ENCODE measurements around the gene AKAP11.

- PRO-cap, result unidirectional peak, minus-strand start at chr13:40485659; bidirectional peak, plus-strand start at chr13:40486053, minus-strand start at chr13:40485764
Measured at GRCh38 chr13:40485530-40486204, 180.8 kb downstream of the FOXO1 start.

GRCh38 chr13:40589142-40590082 is 77.0 kb downstream of the FOXO1 start:
- PRO-cap, result no peak

DNA sequence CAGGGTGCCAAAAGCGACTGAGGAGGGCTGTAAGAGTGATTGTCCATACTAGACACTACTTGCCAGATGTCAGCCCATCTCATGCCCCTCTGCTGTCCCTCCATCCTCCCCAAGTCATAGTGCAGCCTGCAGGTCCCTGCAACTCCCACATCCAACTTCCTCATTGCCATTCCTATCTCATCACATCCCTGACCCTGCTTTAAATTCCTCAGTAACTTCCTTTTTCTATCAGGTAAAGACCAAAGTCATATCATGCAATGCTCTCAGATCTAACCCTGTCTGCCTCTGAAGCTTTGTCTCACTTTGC is 59.8 kb downstream of the FOXO1 start:
- PRO-cap, result no peak

GRCh38 chr13:40628461-40629064 is 37.9 kb downstream of the FOXO1 start:
- PRO-cap, result no peak

GRCh38 chr13:40734612-40735115 is 36.3 kb downstream of the MRPS31 start:
- PRO-cap, result no peak

GRCh38 chr13:40780662-40781327 is 8.6 kb upstream of the SLC25A15 start:
- PRO-cap, result no peak

DNA sequence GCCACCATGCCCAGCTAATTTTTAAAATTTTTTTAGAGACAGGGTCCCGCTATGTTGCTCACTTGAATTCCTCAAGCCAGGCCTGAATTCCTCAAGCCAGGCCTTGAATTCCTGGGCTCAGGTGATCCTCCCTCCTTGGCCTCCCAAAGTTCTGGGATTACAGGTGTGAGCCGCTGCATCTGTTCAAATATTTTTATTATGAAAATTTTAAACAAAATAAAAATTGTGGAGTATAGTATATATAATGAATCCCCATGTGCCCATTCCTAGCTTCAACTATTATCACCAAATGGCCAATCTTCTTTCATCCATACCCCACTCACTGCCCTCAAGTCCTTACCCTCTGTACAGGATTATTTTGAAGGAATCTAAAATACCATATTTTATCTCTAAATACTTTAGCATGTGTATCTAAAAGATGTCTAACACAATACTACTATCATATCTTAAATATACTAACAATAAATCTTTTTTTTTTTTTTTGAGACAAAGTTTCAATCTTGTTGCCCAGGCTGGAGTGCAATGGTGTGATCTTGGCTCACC is 66.5 kb downstream of the ELF1 start:
- PRO-cap, result no peak

- PRO-cap, result no peak
Measured at GRCh38 chr13:40967514-40967961, 51.6 kb downstream of the ELF1 start.

DNA sequence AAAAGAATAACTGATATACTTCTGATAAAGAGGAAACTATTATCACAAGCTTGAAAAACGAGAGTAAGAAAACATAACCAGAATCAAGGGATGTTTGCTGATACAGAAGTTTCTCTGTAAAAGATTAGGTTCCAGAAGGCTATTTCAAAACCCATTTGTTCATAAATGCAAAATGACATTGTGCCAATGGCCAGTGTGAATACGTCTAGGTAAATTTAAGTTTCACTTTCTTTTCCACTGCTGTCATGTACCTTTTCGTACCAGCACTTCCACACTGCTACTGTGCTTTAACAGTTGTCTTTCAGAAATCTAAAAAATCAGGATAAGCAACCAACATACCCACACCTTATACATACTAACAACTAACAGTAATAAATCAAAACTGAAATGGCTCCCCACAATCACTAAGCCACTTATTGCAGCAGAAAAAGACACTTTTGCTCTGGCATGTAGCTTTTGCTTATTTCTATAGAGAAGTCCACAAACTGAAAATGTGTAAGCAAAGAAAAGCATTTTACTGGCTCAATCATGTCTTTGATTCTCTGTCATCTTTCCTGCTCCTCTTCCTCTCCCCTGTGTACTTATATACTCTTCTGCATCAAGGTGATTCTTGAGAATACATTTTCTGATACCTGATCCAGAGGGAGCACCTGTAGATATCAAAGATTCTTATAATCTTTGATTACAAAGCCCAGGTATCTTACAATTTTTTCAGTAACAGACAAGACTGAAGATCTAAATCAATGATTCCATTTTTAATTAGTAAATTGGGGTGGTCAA is 34.3 kb downstream of the ELF1 start:
- PRO-cap, result bidirectional peak, plus-strand start at position 266 of the sequence, minus-strand start at position 116 of the sequence

DNA sequence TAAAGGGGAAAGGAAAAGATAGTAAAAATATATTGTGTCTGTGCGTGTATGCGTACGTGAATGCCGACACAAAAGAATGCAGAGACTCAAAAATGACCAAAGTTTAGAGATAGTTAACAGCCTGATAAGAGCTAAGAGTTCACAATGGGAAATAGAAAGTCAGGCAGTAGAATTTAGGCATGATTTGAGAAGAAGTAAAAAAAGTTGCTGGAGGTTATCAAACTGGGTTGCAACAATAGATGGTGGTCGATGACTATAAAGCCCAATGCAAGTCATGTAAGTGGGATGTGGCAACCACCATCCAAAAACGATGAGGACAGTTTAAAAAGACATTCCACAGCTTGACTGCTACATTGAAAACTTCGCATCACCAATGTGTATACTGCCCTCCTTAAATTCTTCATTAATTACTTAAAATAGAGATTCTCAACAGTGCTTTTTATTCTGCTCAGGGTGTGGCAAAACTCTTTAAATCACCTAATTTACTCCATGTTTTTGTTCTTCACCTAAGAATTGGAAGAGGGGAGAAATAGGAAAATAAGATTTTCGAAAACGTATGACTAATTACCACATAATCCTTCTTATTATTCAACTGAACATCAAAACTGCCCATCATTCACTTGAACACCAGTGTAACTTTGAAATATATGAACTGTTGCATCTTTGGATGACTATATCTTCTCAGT is 19.6 kb downstream of the ELF1 start:
- PRO-cap, result no peak

GRCh38 chr13:41001379-41002256 is 17.5 kb downstream of the ELF1 start:
- PRO-cap, result no peak

DNA sequence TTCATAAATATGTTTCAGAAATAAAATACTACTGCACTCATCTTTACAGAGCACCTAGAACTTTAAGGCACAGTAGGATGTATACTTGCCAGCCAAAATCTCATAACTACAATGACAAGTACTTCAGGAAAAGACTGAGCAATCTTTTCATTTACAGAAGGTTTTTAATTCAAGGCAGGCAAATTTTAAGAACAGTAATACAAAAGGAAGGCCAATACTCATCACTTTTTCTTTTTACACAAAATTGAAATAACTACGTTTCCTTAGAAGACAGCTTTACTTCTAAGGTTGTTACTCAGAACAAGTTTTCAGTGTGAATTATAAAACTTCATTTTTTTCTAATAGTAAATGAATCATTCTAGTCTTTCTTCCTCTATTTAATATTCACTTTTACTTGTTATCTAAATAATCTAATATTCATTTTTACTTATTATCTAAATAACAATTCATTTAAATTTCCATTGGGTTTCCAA is 884 bp downstream of the ELF1 start:
- PRO-cap, result unidirectional peak, plus-strand start at position 91 of the sequence; unidirectional peak, minus-strand start at position 102 of the sequence

DNA sequence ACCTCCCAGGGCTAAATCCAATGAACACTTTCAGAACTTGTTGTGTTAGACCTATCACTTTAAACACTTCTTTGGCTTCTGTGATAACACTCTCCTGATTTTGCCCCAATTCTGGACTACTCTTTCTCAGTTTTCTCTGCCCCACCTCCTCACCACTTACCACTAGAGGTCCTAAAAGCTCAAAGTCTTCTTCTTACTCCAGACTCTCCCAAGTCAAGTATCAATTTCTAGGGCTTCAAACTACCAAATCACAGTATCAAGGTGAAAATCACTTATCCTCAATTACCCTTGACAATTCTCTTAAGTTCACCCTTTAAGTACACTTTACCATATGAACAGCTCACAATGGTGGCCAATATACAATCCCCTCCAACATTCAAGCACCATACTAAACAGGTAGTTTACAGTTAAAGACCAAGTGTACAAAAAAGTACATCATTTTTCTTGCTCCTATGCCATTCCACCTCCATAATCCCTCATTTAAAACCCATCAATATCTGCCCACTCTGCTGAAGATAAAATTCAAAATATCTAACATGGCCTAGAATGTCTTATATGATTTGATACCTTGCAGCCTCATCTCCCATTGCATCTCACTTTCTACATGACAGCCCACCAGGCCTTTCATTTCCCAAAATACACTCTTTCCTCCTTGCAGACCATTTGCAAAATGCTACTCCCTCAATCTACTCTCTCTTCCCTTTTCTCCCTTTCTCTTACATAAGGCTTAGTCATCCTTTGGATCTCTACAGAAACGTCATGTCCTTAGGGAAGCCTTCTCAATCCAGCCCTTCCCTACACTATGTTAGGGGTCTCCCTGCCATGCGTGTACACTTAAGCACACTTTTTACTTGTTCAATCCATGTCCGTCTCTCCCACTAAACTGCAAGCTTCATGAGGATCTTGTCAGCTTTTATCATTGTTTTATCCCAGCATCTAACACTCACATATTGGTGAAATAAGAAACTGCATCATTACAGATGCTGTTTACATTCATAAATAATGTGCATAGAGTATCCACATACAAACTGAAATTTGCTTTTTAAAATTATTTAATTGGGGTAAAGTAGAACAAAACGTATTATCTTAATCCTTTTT is 12.0 kb upstream of the WBP4 start:
- PRO-cap, result no peak

- PRO-cap, result no peak
Measured at GRCh38 chr13:41057847-41058732, 3.2 kb upstream of the WBP4 start.

DNA sequence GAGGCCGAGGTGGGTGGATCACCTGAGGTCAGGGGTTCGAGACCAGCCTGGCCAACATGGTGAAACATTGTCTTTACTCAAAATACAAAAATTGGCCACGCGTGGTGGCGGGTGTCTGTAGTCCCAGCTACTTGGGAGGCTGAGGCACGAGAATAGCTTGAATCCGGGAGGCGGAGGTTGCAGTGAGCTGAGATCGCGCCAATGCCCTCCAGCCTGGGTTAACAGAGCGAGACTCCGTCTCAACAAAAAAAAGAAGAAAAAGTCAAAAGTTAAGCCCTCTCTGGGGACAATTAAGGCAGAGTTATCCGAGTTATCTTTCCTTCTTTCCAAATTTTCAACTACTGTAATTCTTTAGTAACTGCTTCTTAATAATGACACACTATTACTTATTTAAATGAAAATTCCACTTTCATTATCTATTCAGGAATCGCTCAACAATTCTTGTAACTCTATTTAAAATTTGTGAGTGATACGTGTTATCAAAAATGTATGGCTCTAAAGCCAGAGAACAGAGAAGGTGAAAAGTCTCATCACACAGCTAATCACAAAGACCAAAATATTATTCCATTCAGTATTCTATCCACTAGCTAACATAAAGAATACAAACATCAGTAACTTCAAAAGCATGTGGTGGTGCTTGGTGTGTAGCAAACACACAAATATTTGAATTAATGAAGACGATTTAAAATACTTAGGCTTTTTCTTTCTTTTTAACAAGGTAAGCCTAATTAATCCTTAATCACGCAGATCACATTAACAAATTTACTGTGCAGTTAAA is 2.4 kb upstream of the WBP4 start:
- PRO-cap, result no peak

- PRO-cap, result bidirectional peak, plus-strand start at chr13:41464559, minus-strand start at chr13:41464353
Measured at GRCh38 chr13:41464187-41464989, 7.0 kb downstream of the RGCC start.

- PRO-cap, result unidirectional peak, minus-strand start at chr13:41493026
Measured at GRCh38 chr13:41492150-41493515, 35.3 kb downstream of the RGCC start.

- PRO-cap, result no peak
Measured at GRCh38 chr13:41911811-41912256, 49.1 kb downstream of the VWA8 start.

DNA sequence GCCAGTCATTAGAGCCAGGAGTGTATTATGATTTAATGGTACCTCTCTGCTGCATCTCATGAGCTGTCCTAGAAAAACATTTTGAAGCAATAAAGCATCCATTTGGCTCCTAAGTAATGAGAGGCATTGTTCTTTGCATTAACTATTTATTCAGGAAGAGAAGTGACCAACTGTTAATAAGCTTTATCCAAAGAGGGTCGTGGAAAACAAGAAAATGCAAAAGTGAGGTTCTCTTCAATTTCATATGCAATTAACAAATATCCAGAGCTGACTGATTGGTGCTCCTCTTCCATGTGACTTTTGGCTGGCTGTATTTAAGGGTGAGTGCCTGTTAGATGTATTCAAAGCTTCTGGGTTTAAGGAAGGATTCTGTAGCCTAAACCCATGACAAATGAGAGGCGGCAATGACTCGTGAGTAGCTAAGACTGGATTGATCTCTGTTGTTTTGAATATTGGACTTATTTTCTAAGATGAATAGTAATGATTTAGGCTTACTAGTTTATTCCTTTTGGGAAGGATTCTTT is 105.2 kb downstream of the DGKH start:
- PRO-cap, result no peak

GRCh38 chr13:42271730-42272574 is at the start of gene AKAP11:
TSS of gene AKAP11 (plus strand) at chr13:42272152.
- PRO-cap, result bidirectional peak, plus-strand start at chr13:42272046, minus-strand start at chr13:42271787; bidirectional peak, plus-strand start at chr13:42272456, minus-strand start at chr13:42272360

All from vermiform appendix (tissue), 1 donor.